Helper T cell (primary cell): ENCODE results near the genes PMS1 and STAT1.

DNA sequence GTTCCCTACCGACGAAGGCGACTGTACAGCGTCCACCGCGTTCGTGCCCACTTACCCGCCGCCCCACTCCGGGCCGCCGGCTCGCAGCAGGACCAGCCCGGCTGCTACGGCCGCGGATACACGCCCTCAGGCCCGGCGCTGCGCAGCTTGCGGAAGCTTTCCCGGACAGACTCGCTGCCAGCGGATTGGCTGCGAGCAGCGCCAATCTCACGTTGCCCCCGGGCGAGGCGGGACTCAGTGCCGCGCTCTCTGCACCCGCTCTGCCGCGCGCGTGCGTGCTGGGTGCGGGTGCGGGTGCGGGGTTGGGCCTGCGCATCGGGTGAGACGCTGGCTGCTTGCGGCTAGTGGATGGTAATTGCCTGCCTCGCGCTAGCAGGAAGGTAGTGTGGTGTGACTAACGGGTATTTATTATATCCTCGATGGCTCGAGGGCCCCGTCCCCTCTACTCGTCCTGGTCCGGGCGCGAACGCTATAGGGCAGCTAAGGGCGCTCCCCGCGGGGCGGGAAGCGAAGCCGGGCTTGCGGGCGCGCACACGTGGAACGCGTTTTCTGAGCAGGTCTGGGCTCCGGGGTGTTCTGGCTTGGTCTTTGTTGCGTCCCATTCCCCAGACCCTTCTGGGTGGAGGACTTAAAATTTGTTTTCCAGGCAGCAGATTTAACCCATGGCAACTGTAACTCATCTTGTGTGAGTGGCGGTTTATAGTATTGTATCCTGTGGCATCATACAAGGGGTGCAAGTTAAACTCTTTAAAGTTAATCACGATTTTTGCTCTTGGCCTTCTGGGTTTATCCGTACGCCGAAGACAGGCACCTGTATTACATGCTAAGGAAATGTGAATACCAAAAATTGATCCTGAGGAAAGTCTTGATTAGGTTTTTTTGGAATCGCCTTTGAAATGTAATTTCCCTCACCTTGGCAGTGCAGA lies at the start of gene PMS1:
PMS1 (plus strand) TSS at position 237 of the 926 bp plus-strand sequence.
- PRO-cap, 2 experiments, result peak in 2 of 2 experiments; most common plus-strand start position 291 of the sequence (in 2); most common minus-strand start position 122 of the sequence (in 1)

GRCh38 chr2:189857061-189857479 lies 72.8 kb downstream of the PMS1 start:
- PRO-cap, 2 experiments, result no peak in any of the 2 experiments

GRCh38 chr2:190356125-190356882 lies 12.9 kb downstream of the INPP1 start:
- PRO-cap, 2 experiments, result no peak in any of the 2 experiments

- PRO-cap, 2 experiments, result no peak in any of the 2 experiments
Observed at GRCh38 chr2:190578304-190579242, 44.1 kb upstream of the NEMP2 start.

- PRO-cap, 2 experiments, result peak in 2 of 2 experiments; most common plus-strand start chr2:190947881 (in 1); most common minus-strand start chr2:190947936 (in 2)
Observed at GRCh38 chr2:190947677-190948468, 66.1 kb downstream of the STAT1 start.

- PRO-cap, 2 experiments, result no peak in any of the 2 experiments
Observed at GRCh38 chr2:190970894-190971445, 43.0 kb downstream of the STAT1 start.

- PRO-cap, 2 experiments, result peak in 2 of 2 experiments; most common minus-strand start chr2:191014154 (in 1)
Observed at GRCh38 chr2:191013723-191014265, at the start of gene STAT1. STAT1 (minus strand) TSS chr2:191014171.

DNA sequence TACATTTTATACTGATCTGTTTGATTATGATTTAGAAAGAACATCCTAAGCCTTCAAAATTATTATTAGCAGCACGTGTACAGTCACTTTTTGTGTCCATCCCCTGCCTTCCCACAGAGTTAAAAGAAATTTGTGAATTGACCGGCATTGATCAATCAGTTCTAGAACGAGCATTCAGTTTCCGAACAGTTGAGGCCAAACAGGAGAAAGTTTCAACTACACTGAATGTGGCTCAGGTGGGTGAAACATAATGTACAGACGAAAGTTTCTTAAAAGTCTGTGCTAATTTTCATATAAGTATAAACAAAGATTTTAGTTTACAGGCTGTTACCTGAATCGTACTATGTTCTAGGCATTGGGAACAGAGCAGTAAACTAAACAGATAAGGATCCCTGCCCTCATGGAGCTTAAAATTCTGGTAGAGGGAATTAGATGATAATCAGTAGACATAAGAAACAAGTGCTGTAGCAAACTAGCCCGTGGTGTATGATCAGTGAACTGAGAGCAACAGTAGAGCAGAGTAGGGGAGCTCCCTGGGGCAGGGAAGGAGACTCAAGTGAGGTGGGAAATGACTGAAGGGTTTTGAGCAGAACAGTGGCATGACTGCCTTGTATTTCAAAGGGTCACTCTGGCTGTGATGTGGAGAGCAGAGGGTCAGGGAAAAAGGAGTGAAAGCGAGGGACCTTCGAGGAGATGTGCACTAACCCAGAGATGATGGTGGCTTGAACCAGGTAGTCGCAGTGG lies 119.0 kb downstream of the MYO1B start:
- PRO-cap, 2 experiments, result no peak in any of the 2 experiments

GRCh38 chr2:191690106-191690567 lies 12.2 kb downstream of the NABP1 start:
- PRO-cap, 2 experiments, result no peak in any of the 2 experiments

DNA sequence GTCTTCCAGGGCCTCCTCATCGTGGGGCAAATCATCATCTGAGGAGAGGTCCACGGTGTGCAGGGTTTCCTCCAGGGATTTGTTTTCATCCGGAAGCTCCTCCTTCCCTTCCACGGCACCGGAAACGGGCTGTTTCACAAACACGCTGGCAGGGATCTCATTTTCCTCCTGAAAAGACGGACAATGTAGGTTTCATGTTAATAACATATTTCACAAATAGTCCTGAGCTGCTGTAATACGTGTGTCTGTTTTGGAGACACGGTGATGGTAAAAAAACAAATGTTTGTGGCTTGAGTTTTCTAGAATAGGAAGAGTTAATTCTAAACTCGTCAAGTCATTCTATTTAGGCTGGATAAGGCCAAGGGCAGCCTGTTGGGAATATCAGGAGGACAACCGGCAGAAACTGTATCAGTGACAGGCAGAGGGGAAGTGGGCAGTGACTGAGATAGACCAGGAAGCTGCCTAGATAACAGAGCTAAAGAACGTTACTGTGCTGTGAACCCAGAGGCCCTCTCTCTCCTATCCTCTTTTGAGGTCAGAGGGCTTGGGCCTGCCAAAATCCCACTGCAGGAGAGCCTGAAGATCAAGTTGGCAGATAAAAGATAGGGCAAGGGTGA lies 10.2 kb downstream of the CAVIN2 start:
- PRO-cap, 2 experiments, result no peak in any of the 2 experiments

GRCh38 chr2:191866866-191867602 lies 20.1 kb upstream of the CAVIN2 start:
- PRO-cap, 2 experiments, result no peak in any of the 2 experiments

DNA sequence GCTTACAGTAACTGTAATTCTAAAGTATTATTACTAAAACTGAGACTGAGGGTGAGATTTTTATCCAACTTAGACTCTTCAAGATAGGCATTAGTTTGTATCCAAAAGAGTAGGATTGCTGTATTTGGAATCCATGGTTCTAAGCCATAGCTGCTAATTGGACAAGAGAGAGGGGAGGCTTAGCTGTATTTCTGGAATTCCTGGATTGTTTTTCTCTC lies 39.4 kb downstream of the TMEFF2 start:
- PRO-cap, 2 experiments, result no peak in any of the 2 experiments

- PRO-cap, 2 experiments, result no peak in any of the 2 experiments
Observed at GRCh38 chr2:192195966-192196242, 1.2 kb upstream of the TMEFF2 start.

DNA sequence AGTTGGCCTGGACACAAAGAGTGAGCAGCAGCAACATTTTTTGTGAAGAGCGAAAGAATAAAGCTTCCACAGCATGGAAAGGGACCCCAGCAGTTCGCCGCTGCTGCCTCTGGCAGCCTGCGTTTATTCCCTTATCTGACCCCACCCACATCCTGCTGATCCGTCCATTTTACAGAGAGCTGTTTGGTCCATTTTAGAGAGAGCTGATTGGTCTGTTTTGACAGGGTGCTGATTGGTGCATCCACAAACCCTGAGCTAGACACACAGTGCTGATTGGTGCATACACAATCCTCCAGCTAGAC lies 1567.1 kb upstream of the SLC39A10 start:
- PRO-cap, 2 experiments, result no peak in any of the 2 experiments

GRCh38 chr2:195563849-195564491 lies 93.1 kb upstream of the SLC39A10 start:
- PRO-cap, 2 experiments, result peak in 2 of 2 experiments; most common minus-strand start chr2:195564240 (in 1)

- PRO-cap, 2 experiments, result no peak in any of the 2 experiments
Observed at GRCh38 chr2:195590525-195591030, 66.4 kb upstream of the SLC39A10 start.

DNA sequence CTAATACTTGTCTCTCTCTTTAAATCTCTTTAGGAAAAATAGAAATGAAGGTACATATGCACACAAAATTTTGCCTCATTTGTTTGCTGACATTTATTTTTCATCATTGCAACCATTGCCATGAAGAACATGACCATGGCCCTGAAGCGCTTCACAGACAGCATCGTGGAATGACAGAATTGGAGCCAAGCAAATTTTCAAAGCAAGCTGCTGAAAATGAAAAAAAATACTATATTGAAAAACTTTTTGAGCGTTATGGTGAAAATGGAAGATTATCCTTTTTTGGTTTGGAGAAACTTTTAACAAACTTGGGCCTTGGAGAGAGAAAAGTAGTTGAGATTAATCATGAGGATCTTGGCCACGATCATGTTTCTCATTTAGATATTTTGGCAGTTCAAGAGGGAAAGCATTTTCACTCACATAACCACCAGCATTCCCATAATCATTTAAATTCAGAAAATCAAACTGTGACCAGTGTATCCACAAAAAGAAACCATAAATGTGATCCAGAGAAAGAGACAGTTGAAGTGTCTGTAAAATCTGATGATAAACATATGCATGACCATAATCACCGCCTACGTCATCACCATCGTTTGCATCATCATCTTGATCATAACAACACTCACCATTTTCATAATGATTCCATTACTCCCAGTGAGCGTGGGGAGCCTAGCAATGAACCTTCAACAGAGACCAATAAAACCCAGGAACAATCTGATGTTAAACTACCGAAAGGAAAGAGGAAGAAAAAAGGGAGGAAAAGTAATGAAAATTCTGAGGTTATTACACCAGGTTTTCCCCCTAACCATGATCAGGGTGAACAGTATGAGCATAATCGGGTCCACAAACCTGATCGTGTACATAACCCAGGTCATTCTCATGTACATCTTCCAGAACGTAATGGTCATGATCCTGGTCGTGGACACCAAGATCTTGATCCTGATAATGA lies 23.2 kb downstream of the SLC39A10 start:
- PRO-cap, 2 experiments, result no peak in any of the 2 experiments

DNA sequence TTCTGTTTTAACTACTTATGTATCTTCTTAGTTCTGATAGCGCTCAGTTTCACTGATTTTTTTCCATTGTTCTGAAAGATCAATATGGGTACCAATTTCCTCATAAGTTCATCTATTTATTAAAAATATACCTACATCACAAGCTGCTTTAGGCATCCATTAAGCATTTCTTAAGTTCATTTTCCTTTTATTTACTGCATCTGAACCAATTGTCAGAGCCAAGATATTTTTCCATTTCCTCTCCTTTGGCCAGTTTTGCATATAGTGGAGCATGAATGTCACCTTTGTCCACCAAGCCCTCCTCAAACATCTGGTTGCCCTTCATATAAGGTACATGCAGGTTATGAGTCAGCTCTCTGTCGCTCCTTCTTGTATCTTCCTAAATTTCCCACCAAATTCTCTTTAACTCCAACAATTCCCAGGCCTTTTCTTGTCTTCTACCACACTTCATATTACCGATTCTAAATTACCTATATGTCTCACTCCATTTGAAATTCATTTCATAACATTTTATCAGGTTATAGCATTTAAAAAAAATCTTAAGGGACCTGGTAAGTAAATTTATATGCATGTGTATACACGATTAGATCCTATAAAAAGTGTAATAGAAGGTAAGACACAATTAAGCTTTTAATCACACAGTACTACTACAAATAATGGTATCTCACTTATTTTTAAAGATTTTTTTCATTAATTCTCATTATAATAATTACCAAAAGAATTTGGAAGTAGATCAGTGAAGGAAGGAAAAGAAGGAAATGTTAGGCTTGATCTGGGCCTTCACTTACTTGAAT lies 5.2 kb downstream of the STK17B start:
- PRO-cap, 2 experiments, result no peak in any of the 2 experiments

DNA sequence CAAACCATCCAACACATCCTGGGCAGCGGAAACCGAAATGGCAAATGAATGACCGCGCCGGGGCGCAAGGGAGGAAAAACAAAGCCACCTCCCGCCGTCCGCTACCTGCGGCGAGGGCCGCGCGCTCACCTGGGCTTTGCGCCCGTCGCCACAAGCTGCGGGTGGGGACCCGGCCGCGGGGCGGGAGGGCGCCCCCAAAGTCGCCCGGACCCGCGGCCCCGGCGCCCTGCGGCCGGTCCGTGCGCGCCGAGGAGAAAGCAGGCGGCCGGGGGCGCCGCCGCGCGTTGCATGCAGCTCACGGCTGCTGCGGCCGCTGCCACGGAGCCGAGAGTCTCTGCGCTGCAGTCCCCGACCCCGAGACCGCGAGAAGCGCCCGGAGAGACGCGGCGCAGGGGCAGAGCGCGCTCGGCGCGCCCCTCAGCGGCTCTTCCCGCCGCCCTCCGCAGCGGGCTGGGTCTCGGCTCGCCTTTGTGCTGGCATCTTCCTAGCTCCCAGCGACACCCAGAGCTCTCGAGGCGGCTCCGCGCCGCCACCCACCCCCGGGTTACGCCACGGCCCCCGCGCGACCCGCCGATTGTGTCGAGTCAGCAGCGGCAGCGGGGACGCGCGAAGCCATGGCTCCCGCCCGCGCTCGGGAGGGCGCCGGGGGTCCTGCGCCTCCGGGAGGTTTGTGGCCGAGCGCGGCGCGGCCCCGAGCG lies 562 bp downstream of the HECW2 start:
- PRO-cap, 2 experiments, result no peak in any of the 2 experiments

DNA sequence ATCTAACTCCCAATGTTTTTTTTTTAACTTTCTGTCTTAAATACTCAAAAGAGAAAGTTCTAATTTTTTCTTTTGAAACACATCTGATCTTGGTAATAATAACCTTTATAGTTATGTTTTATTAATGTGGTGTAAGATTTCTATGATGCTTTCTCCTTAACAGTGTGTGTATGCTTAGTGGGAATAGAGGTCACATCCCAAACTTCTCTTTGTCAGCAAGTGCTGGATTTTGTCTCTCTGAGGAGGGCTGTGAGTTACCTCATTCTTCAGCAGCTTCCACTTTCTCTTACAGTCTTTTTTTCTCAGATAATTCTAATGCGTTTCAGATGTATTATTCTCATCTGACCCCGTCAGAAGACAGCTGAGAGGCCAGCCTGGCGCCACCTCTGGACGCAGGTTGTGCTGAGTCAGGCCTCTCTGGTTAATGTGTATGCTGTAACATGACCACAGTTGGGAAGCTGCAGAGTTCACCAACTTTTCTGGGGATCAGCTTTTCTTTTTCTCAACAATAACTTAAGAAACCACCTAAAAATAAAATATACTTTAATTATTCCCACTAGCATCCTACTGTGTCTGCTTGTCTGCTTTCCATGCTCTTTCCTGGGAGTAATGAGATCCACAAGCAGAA lies 79.4 kb downstream of the CCDC150 start:
- PRO-cap, 2 experiments, result no peak in any of the 2 experiments